Tongue (tissue), 2 donors: ENCODE measurements around the genes NLE1, SLC35G3, RASL10B, RDM1, CCL16, AATF and ACACA.

DNA sequence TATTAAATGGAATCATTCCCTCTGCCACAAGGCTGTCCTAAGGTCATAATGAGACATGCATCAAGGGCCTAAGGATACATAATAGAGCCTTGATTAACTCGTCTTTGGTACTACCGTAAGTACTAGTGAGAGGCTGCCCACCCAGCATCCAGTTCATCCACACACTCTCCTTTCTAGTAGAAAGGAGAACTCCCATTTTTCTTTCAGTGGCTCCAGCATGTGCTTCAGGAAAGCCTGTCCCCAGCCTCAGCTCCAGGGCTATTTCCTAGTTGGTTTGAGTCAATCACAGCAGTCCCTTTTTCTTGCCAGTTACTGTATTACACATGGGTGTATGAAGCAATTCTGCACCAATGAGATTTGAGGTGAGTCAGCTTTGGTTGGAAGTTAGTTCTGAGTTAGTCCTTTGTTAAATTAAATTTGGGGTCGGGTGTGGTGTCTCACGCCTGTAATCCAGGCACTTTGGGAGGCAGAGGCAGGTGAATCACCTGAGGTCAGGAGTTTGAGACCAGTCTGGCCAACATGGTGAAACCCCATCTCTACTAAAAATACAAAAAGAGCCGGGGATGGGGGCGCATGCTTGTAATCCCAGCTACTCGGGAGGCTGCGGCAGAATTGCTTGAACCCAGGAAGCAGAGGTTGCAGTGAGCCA, 24.8 kb downstream of the RAD51D start:
- RAMPAGE, long total RNA: no peak

- RAMPAGE, long total RNA: no peak
These were observed at the start of gene NLE1 for GRCh38 chr17:35141614-35142714. TSS of gene NLE1 (minus strand) at chr17:35142303.

DNA sequence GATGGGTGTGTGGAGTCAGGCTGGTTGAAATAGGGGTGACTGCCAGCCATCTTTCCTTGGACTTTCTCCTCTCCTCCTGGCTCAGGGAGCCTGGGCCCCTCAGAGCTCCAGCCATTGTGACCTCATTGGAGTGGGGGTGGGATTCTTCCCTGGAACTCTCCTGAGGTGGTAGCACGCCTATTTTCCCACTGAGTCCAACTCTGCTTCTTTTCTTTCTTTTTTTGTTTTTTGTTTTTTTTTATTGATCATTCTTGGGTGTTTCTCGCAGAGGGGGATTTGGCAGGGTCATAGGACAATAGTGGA, at the start of gene SLC35G3:
SLC35G3 (minus strand) TSS at position 136 of the 303 bp plus-strand sequence.
- RAMPAGE, long total RNA: no peak

DNA sequence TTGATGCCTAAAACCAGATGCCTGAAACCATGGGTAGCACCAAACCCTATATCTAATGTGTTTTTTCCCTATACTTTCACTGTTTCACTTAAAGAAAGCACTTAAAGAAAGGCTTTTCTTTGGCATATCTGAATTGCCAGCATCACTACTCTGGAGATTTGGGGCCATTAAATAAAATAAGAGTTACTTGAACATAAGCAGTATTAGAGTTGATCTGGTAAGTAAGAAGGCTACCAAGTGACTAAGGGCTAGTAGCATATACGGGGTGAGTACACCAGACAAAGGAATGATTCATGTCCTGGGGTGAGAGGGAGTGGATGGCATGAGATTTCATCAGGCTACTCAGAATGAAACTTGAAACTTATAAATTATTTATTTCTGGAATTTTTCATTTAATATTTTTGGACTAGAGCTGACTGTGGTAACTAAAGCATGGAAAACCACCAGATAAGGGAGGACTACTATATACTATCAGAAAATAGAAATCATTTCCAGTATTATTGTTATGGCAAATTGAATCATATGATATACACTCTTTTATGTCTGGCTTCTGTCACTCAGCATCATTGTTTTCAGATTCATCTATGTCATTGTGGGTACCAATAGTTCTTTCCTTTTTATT, 2.3 kb downstream of the SLFN5 start:
- RAMPAGE, long total RNA: no peak

GRCh38 chr17:35298948-35299530, 56.2 kb downstream of the SLFN5 start:
- RAMPAGE, long total RNA: no peak

DNA sequence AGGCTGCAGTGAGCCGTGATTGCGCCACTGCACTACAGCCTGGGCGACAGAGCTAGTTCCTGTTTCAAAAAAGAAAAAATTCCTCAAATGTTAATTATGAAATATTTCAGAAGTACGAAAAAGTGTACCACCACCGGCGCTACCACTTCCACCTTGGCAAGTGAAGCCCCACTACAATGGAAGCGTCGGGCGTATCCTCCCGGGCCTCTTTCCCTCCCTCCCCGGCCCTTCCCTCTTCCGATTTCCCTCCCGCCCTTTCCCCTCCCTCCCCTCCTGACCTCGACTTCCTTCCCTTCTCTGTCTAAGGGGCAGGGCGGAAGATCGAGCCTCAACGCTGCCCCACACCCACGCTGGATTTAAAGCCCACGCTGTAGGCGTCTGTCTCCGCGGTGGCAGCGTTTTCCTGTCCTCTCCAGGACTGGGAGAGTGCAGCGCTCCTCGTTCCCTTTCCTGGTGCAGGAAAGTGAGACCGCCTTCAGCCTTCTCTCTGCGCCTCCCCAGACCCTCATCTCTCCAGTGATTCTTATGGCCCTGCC, 27.1 kb downstream of the SLFN11 start:
- RAMPAGE, long total RNA: no peak

GRCh38 chr17:35579135-35579602, 798 bp upstream of the PEX12 start:
- RAMPAGE, long total RNA: no peak

DNA sequence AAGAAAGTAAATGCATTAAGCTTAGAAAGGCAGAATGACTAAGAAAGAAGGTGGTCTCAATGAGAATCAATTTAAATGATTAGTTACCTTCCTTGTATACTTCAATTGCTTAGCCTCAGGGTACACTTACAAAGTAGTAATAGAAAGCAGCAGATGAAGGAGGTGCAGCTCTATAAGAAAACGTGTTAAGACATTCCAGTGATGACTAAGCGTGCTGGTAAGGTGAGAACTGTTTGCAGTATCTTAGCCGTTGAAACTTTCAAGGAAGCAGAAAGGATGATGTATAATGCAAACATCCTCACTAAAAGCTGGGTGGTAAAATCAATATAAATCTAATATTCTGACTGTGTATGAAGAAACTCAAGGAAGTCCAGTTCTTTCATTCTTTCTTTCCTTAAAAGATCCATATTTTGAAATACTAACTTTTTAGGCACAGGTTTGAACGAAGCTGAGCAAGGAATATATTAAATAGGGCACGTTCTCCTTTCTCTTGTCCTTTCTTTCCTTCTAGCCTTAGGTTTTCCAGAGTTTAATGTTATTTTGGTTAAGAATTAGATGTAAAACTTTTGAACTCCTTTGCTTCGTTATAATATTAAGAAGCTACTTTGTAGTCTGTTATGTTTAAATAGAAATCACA, 1.5 kb downstream of the AP2B1 start:
- RAMPAGE, long total RNA: no peak

DNA sequence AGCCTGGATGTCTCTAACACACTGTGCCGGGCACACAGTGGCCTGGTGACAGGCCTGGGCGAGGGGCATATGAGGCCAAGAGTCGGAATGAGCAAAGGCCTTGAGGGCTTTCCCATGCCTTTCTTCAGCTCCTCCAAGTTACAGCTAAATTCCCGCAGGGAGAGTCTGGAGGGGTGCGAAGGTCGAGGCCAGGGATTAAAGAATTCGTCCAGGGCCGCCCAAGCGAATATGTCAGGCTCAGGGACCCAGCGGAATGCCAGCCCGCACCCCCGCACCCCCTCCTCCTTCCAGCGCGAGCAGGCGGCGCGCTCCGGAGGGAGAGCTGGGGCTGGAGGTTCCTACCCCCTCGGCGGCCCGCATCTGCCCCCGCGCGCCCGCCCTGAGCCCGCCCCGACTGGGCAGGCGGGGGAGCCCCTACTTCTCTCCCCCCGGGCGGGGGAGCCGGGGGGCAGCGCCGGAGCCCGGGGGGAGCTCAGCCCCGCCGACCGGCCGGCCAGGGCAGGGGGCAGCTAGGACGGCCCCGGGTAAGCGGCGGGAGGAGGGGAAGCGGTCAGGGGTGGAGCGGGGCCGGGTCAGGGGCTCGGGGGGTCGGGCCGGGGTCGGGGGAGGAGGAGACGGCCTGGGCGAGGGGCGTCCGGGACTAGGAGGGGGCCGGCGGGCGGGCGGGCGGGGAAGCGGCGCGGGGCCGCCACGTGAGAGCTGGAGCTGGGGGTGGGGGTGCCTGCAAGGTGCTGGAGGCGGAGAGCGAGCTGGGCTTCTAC, at the start of gene RASL10B:
RASL10B (plus strand) TSS at position 285 of the 761 bp plus-strand sequence.
- RAMPAGE, long total RNA: no peak

- RAMPAGE, long total RNA: no peak
These were observed at the start of gene RDM1 for GRCh38 chr17:35930048-35931176. TSS of gene RDM1 (minus strand) at chr17:35930773.

- RAMPAGE, long total RNA: no peak
These were observed at the start of gene CCL16 for GRCh38 chr17:35981209-35981735. TSS of gene CCL16 (minus strand) at chr17:35981497.

GRCh38 chr17:36088684-36089122, 1.2 kb downstream of the CCL3 start:
- RAMPAGE, long total RNA: no peak

DNA sequence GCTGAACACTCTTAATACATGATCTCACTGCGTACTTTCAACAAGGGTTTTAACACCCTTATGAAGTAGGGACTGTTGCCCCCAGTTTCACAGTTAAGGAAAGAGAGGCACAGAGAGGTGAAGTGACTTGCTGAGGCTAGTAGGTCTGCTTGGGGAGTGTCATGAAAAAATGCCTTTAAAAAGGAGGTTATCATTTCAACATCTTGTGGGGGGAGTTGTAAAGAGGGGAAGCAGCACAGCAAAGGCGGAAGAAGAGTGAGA, 2.1 kb downstream of the CCL4L2 start:
- RAMPAGE, long total RNA: no peak

- RAMPAGE, long total RNA: no peak
These were observed 961 bp upstream of the DHRS11 start for GRCh38 chr17:36590559-36591276.

DNA sequence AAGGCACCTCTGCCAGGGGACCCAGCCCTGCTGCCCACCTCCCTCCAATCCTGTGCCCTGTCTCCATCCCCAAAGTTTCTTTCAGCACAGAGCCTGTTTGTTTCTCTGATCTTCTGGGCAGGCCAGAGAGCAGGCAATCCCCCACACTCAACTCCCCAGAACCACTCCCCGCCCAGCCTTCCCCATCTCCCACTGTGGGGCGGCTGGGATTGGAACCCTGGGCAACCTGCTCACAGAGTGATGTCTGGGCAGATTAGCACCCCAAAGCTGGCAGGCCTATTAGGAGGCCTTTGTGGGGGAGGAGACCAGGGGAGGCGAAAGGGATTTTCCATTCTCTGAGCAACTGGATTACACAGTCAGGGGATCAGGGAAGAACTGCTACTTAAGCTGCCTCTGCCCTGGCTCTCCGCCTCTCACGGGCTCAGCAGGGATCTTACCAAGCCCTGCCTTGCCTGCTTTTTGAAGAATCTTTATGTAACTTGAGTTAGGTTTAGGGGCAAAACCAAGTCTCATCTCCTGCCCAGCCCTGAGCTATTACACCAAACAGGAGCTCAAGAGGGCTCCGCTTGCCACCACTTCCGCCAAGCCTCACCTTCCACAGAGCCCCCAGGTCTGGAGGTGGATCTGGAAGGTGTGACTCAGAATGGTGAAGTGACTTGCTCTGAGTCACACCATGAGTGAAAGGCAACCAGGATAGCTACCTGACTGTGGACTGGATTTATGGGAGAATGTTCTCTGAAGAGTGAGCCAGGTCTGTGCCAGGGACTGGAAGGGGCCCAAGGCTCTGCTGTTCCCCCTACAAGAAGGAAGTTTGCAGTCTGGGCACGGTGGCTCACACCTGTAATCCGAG, 16.0 kb upstream of the LHX1 start:
- RAMPAGE, long total RNA: no peak

DNA sequence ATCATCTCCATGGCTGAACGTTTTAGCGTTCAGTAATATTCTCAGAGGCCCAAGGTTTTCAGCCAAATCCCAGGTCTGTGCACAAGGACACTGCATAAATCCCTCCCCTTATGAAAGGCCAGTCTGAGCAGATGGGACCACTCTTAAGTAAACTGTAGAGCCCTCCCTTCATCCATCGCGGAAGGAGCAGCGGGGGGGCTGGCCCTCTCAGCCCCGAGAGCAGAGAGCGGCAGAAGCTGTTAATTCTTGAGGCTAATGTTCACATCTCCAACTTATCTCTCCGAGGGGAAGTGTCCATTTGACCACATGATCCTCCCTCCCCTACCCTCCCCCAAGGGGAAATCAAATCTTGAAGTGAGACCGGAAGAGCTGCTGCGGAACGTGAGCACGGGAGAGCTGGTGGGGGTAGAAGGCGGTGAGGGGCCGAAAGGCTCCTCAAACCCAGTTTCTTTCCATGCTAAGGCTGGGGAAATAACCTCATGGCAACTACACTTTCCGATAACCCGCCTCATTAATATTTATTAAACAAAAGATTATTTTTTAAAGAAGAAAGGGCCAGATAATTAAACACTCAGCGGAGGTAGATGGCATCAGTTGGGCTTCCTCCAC, 9.2 kb upstream of the LHX1 start:
- RAMPAGE, long total RNA: no peak

DNA sequence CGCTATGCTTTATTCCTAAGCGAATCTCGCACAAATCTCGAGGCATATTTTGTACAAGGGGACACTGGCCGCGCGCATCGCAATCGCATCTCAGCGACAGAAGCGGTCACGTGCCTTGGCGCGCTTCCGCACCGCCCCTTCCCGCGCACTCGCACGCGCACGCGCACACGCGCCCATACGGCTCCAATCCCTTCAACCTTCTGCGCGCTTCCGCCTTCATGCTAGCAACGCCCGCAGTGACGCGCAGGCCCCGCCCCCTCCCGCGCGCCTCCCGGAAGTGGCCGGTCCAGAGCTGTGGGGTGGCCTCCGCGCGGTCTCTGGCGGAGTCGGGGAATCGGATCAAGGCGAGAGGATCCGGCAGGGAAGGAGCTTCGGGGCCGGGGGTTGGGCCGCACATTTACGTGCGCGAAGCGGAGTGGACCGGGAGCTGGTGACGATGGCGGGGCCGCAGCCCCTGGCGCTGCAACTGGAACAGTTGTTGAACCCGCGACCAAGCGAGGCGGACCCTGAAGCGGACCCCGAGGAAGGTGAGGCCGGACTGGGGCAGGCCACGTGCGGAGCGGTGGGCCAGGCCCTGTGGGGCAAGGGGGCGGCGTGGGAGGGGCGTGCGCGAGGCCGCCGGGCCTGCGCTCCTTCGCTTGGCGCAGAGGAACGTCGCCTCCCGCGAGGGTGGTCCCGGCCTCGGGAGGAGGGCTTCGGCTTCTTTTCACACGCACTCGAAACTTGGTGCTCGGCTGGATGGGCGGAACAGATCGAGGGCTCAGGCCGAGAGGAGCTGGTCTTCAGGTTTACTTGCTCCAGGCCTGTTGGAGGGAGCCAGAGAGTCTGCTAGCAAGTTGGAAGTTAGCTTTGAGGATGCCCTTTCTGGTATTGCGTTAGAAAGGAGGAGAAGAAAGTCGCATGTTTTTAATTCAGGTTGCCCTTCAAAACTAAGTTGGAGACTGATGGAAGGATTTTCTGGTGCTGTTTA, at the start of gene AATF:
AATF (plus strand) TSS at position 265 of the 970 bp plus-strand sequence.
- RAMPAGE, long total RNA: start-site peak on the plus strand centred at position 289 of the sequence, 69 bp wide, 276 and 109 reads in 2 replicates

- RAMPAGE, long total RNA: no peak
These were observed 136.8 kb downstream of the AATF start for GRCh38 chr17:37085270-37086192.

- RAMPAGE, long total RNA: no peak
These were observed 198.7 kb downstream of the AATF start for GRCh38 chr17:37147289-37147982.

GRCh38 chr17:37406028-37407350, at the start of gene ACACA:
TSS of gene ACACA (minus strand) at chr17:37406836.
- RAMPAGE, long total RNA: start-site peak on the plus strand at chr17:37406874-37406929, 128 and 55 reads in 2 replicates